Left lobe of liver (tissue), 1 donor: Measurements from ENCODE around the genes RAB36, ZNF70 and CHCHD10.

DNA sequence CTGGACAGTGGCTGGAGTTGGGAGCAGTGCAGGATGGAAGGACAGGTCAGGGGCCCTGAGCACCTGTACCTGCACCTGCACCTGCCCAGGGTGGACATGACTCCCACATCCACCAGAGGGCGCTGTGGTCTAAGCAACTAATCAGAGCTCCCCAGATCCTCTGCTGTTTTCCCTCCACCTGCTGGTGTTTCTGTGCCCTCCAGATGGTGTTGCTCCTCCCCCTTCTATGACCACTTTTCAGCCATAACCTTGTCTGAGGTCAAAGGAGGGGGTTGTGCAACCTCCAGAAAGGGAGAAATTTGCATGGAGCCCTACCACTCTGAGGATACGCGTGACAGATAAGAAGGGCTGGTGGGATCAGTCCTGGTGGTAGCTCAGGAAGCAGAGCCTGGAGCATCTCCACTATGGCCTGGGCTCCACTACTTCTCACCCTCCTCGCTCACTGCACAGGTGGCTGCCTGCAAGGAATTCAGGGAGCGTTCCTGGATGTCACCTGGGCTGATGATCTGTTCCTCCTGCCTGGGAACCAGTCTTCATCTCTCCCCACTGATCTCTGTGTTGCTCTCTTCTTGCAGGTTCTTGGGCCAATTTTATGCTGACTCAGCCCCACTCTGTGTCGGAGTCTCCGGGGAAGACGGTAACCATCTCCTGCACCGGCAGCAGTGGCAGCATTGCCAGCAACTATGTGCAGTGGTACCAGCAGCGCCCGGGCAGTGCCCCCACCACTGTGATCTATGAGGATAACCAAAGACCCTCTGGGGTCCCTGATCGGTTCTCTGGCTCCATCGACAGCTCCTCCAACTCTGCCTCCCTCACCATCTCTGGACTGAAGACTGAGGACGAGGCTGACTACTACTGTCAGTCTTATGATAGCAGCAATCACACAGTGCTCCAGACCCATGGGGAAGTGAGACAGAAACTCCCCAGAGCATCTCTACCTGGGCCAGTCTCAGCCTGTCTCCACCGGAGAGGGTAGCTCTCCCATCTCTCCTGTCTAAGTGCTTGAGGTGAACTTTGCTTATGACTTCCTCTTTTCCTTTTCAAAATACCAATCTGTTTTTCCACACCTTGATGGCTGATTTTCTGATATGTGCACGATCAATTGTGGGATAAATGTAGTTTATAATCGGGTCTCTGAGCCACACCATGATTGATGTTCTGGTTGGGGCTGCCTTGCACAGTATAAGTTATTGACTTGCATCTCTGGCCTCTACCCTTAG is 48.8 kb upstream of the VPREB1 start:
- PRO-cap, result no peak

DNA sequence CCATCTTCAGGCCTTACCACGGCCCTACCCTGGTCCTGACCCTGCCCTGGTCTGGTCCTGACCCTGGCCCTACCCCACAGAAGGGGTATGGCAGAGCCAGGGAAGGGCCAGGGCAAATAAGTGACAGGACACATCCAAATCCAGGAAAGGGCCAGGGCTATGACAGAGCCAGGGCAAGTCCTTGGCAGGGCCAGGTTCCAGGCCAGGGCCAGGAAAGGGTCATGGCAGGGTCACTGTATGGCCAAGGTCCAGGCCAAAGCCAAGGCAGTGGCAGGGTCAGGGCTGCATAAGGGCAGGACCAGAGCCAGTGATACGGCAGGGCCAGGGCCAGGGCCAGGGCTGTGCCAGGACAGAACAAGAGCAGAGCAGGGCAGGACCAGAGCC is 46.4 kb downstream of the VPREB1 start:
- PRO-cap, result no peak

- PRO-cap, result no peak
Observed at GRCh38 chr22:22893388-22894183, 6.0 kb downstream of the IGLL5 start.

GRCh38 chr22:22895297-22895897 is 7.8 kb downstream of the IGLL5 start:
- PRO-cap, result no peak

DNA sequence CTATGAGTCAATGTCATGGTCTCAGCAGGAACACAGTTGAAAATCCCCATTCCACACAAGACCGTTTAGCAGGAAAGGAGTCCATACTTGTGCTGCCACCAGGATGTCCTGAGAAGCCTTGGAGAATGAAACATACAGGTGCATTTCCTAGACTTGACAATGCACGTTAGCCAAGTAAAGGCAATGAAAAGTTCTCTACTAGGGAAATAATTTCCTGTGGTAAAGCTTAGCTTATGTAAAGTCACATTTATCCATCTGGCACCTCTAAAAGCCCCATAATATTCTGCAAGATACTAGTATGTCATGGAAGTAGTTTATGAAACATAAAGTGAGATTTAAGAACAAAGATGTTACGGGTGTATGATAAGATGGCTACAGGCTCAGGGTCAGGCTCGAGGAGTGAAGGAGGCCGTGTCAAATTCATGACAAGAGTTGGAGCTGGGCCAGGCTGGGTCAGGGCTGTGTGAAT is 14.5 kb downstream of the IGLL5 start:
- PRO-cap, result no peak

DNA sequence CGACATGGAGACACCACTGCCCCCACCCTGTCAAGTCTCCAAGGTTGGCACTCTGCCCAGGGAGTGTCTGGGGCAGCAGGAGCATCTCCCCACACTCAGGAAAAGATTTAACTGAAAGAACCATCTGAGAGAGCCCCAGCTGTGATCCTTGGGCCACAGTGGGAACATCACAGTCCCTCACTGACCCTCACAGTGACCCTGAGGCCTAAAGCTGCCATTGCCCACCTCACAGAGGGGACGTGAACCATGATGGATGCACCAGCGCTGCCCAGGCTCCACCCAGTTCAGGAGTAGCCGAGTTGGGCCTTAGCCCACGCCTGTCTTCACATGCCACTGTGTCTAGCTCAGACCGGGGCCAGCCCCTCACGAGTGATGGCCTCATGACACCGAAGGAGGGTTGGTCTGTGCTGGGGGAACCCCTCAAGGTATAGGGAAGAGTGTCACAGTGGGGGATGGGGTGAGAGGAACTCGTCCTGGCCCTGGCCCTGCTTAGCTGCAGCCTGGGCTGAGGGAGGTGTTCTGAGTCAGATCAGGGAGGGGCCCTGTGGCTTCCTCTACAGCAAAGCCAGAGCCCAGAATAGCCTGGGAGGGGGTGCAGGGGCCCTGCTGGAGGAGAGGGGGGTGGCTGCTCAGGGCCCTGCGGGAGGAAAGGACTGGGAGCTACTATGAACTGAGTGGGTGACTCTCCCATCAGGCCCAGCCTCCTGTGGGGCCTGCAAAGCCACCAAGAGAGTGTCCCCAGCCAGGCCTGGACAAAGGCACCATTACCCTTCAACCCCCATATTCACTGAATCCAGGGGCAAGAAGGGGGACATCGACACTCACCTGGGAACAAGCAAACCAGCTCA is 41.0 kb downstream of the IGLL5 start:
- PRO-cap, result no peak

GRCh38 chr22:23070687-23071252 is 451 bp downstream of the GNAZ start:
- PRO-cap, result no peak

DNA sequence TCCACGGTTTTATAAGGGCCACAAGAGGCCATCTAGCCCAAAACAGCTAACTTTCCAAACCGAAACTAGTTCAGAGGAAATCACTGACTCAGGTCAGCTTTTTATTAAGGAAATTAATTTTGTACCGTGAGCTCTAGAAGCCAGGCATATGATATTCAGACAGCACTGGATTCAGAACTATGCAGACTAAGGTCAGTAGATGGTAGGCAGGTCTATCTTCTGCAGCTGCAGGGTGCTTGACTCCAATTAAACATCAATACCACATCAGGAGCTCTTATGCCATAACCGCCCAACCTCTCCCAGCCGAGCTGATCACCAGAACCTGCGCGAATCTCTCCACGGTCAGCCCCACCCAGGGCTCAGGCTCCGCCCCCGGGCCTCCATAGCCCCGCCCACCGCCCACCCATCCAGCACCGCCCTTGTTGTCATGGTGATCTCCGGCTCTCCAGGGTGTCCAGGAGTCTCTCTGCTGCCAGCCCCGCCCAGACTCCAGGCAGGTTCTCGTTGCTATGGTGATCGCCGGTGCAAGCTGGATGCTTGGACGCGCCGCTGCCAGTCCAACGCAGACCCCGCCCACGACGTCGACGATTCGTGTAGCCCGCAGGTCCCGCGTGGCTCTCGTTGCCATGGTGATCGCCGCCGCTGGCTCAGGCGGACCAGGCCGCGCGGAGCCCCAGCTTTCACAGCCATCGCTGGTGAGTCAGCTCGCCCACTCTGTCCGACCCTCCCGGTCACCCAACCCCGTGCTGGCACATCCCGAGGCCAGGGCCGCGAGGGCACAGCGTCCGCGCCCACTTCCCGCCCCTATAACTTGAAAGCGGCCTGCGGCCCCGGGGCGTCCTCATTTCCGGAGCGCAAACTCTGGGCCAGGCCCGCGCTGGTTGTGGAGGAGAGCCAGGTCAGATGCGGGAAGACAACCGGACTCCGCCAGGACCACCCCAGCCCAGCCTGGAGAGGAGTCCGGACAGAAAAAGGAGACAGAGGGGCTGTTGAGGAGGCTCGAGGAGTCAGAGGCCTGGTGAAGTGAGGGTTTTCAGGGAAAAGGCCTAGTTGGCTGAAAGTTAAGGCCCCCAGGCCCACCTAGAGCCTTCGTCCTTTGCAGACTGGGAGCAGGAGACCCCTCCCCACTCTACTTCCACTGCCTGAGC is at the start of gene RAB36:
Gene RAB36, plus strand, starts transcription at position 621 of the 1,148 bp plus-strand sequence.
- PRO-cap, result unidirectional peak, minus-strand start at position 248 of the sequence; bidirectional peak, plus-strand start at position 632 of the sequence, minus-strand start at position 324 of the sequence

DNA sequence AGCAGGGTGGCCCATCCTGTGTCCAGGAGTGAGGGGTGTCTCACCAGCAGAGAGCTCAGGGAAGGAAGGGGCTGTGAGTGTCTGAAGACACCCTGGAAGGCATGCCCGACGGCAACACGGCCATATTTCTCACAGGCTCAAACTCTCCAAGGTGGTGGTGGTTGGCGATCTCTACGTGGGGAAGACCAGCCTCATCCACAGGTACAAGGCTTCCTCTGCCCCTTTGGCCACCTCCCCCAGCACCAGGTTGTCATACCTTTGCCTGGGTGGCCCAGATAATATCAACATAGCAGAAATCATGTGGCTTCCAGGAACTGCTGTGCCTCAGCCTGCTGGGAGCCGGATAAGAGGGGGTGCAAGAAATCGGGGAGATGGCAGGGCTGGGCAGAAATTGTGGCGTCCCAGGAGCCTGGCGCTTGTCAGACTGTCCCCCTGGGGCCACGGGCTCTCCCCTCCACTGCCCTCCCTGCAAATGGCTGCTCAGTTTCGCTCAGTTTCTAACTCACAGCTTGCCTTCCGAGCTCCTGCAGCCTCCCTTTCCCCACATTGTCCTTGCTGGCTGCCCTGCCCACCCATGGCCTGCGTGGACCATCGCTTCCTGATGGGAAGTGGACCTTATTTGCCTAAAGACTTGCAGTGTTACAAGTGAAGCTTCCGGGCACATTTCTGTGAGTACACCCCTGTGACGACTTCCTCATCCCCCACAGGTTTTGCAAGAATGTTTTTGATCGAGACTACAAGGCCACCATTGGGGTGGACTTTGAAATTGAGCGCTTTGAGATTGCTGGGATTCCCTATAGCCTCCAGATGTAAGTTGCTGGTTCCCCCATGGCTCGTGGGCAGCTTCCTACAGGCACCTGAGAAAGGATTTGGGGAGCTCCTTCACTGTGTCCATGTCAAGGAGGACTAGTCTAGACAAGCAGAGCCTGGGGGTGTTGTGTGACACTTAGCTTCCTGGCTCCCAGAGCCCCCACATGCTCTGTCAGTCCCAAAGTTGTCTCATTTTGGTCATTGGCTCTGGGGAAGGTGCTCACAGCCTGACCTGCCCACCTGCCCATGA is 7.4 kb downstream of the RAB36 start:
- PRO-cap, result no peak

GRCh38 chr22:23203449-23203967 is 23.2 kb downstream of the BCR start:
- PRO-cap, result no peak

DNA sequence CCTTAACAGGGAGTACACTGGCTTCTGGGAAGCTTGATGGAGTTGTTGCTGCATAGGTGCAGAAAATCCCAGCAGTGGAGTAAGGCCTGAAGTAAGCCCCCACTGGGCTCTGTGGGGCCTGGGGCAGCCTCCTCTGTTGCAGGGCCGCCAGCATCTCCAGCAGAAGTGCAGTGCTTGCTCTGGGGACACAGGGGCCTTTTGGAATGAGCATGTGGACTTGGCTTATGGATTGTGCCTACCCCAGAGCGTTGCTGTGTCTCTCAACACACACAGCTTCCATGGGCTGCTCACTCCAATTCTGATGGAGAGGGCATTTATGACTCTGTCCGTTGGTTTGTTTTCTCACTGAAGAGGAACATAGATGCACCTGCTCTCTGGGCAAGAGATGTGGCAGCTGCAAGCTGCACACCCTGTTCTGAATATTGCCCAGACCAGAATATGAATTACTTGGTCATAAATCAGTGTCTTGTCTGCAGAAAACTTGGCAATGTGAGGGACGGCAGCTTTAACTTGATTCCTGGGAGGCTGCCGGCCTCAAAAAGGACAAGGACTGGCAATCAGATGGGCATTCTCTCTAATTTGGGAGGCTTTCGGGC is 32.2 kb downstream of the BCR start:
- PRO-cap, result no peak

GRCh38 chr22:23262446-23263583 is 82.5 kb downstream of the BCR start:
- PRO-cap, result no peak

- PRO-cap, result unidirectional peak, minus-strand start at chr22:23282316
Observed at GRCh38 chr22:23281707-23282665, 101.7 kb downstream of the BCR start.

GRCh38 chr22:23538677-23539064 is 41.4 kb downstream of the IGLL1 start:
- PRO-cap, result no peak

DNA sequence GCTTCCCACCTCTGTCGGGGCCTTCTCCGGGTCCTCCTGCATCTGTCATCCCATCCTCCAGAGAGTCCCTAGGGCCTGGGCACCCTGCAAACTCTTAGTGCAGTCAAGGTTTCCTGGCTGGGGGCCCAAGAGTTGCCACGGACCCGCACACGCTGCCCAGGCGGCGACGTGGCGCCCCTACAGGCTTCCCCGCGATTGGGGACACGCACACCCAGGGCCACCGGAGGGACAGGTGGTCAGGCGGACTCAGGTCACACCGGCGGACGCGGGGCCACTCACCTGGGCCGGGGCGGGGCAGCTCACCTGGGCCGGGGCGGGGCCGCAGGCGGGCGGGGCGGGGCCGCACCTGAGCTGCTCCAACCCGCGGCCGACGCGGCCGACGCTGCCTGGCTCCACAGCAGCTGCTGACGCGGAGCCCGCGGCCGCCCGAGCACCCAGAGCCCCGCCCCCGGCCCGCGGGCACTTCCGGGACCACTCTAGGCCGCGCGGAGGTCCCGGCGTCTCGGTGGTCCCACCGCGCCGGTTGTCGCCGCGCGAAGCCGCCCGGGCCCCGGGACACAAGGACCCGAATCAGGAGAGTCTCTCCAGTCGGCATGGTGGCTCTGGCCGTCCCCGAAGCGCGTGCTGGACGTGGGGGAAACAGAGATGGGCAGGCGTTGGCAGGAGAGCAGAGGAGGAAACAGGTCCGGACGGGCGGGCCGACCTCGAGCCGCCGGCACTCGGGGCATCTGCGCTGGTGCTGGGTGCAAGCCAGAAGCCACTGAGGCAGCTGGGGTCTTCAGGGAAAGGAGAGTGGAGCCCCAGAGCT is at the start of gene ZNF70:
Gene ZNF70, minus strand, starts transcription at position 411 of the 808 bp plus-strand sequence.
- PRO-cap, result bidirectional peak, plus-strand start at position 492 of the sequence, minus-strand start at position 384 of the sequence

DNA sequence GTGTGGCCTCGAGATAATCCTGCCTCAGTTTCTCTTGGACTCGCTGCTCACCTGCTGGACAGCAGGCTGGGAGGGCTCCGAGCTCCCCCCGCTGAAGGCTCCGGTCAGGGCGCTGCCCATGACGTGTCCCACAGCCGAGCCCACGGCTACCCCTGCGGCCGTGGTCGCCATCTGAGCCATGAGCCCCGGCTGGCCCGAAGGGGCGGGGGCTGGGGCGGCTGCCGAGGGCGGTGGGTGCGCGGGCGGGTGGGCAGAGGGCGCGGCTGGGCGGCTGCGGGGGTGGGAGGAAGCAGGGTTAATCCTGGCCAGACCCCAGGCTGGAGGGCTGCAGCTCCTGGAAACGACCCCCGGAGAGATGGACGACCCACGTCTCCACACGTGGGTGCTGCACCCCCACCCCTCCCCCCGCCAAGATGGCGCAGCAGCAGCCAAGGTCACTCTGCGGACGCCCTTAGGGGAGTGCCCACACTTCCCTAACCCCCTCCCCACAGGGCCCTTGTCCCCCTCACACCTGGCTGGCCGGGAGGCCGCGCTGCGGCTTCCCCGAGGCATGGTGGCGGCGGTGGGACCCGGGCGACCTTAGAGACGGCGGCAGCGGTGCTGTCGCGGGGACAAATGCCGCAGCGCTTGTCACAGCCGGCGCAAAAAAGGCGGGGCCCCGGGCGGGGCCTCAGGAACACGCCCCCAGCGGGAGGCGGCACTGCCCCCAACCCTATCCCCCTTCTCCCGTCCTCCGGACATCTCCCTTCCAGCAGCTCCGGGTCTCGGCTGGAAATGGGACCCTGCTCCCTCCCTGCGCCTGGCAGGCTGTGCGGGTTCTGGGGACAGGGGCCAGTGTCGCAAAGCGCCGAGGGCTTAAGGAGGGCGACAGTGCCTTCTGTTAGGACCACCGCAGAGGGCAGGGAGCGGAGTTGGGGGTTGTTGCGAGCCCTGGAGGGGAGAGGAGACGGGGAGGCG is at the start of gene CHCHD10:
Gene CHCHD10, minus strand, starts transcription at position 650 of the 957 bp plus-strand sequence.
- PRO-cap, result bidirectional peak, plus-strand start at position 736 of the sequence, minus-strand start at position 620 of the sequence

DNA sequence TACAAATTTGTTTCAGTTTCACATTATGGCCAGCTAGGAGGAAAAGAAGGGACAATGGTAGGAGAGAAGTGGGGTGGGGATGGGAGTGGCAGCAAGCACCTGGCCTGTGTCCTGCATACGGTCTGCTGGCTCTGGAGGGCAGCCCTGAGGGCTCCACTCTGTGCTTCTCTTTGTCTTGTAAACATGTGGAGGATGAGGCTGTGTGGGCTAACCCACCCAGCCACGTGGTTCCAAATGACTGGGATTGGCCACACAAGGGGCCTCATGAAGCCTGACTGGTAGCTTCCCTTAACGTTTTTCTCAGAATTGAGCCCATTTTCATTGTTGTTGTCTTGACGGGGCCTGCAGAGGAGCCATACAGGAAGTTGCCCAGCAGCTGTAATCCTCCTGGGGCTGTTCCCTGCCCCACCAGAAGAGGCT is 18.1 kb downstream of the DERL3 start:
- PRO-cap, result no peak

GRCh38 chr22:23881687-23882201 is 12.4 kb upstream of the MIF start:
- PRO-cap, result no peak

DNA sequence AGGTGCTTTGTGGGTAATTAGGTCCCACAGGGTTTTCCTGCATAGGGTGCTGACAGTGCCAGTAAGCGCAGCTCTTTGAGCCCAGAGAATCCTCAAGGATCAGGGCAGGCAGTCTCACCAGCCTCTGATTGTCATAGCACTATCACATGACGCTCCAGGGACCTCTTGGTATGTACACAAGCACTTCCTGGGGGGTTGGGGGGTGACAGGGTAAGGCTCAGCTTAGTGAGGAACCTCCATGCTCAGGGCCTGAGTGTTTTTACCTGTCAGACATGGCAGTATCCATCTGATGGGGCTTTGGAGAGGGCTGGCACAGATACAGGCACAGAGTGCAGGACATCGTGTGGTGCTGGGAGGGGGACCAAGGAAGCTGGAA is 27.9 kb upstream of the SUSD2 start:
- PRO-cap, result no peak

GRCh38 chr22:24166934-24167501 is 14.3 kb upstream of the SUSD2 start:
- PRO-cap, result no peak